Aorta (tissue), 1 donor: ENCODE measurements around a stretch of chr16.

GRCh38 chr16:30786647-30787085, 339 bp downstream of the ZNF629 start:
- PRO-cap = no peak

DNA sequence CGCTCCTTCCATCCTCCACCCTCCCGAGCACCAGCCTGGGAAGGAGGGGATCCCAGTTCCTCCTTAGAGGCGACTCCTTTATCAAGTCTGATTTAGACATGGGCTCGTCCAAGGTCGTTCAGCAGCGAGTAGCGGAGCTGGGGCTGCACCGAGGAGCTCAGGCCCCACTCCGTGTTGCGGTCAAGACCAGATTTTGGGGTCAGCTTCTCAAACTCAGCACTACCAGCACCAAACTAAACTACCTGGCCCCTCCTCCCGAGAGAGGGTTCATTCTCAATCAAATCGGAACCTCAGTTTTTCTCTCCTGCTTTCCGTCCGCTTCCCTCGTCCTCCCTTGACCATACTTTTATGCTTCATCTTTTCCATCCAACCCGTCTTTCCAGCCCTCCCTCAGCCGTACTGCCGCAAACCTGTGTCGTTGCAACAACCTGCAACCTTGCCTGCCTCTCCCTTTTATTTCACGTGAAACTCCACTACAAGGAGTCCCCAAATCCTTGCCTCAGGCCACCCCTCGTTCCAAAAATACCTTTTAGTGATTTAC, 19.1 kb upstream of the ZNF629 start:
- PRO-cap = no peak

- PRO-cap = no peak
These were observed 1.8 kb upstream of the FBXL19 start for GRCh38 chr16:30921424-30922023.

DNA sequence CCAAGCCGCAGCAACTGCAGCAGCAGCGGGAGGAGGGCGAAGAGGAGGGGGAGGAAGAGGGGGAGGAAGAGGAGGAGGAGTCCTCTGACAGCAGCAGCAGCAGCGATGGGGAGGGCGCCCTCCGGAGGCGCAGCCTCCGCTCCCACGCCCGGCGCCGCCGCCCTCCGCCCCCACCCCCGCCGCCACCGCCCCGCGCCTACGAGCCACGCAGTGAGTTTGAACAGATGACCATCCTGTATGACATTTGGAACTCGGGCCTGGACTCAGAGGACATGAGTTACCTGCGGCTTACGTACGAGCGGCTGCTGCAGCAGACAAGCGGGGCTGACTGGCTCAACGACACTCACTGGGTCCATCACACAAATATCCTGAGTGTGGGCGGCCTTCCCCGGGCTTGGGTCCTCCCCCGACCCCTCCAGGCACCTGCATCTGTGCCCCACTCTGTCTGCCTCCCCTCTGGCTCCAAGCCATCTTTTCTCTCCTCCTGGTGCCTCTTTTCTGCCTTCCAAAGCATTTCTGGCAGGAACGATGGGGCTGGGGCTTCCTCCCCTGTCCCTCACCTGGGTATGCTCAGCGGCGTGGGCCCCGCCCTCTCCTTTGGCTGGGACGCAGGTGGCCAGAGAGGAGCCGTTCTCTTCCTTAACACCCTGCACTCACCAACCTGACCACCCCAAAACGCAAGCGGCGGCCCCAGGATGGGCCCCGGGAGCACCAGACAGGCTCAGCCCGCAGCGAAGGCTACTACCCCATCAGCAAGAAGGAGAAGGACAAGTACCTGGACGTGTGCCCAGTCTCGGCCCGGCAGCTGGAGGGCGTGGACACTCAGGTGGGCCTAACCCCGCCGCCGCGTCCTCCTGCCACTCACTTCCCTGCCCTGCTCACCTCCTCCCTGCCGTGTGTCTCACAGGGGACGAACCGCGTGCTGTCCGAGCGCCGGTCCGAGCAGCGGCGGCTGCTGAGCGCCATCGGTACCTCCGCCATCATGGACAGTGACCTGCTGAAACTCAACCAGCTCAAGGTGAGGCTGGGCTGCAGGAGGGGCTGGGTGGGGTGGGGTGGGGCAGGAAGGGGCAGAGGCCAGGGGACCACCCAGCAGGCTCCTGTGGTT, 4.8 kb upstream of the HSD3B7 start:
- PRO-cap = no peak

GRCh38 chr16:30996062-30996855, 11.3 kb downstream of the HSD3B7 start:
- PRO-cap = unidirectional peak, plus-strand start at chr16:30996729

DNA sequence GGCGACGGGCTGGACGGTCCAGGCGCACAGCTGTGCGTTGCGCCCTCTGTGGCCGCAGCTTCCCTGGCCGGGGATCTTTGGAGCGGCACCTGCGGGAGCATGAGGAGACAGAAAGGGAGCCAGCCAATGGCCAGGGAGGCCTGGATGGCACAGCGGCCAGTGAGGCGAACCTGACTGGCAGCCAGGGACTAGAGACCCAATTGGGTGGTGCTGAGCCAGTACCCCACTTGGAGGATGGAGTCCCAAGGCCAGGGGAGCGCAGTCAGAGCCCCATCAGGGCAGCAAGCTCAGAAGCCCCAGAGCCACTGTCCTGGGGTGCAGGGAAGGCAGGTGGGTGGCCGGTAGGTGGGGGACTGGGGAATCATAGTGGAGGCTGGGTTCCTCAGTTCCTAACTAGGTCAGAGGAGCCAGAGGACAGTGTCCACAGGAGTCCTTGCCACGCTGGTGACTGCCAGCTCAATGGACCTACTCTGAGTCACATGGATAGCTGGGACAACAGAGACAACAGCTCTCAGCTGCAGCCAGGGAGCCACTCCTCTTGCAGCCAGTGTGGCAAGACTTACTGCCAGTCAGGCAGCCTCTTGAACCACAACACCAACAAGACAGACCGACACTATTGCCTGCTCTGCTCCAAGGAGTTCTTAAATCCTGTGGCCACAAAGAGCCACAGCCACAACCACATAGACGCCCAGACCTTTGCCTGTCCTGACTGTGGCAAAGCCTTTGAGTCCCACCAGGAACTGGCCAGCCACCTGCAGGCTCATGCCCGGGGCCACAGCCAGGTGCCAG, 6.4 kb downstream of the ZNF646 start:
- PRO-cap = no peak

- PRO-cap = no peak
These were observed 4.6 kb upstream of the KAT8 start for GRCh38 chr16:31112640-31113465.

- PRO-cap = no peak
These were observed 3.8 kb upstream of the KAT8 start for GRCh38 chr16:31113466-31114337.

- PRO-cap = no peak
These were observed 1.5 kb downstream of the PRSS8 start for GRCh38 chr16:31133849-31134574.

- PRO-cap = bidirectional peak, plus-strand start at chr16:31180143, minus-strand start at chr16:31179778
These were observed 457 bp upstream of the FUS start for GRCh38 chr16:31179390-31179973.

DNA sequence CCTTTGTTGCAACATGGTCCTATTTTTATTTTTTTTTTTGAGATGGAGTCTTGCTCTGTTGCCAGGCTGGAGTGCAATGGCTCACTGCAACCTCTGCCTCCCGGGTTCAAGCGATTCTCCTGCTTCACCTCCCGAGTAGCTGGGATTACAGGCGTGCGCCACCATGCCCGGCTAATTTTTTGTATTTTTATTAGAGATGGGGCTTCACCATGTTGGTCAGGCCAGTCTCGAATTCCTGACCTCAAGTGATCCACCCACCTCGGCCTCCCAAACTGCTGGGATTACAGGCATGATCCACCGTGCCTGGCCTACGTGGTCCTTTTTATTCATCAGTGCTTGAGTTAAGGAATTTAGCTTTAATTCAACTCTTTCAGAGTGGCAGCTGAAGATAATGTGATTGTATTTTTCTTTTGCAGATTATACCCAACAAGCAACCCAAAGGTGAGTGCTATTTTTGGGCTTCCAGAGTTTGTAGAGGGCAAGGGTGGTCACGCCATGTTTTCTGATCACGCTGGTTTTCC, 2.1 kb downstream of the FUS start:
- PRO-cap = no peak

DNA sequence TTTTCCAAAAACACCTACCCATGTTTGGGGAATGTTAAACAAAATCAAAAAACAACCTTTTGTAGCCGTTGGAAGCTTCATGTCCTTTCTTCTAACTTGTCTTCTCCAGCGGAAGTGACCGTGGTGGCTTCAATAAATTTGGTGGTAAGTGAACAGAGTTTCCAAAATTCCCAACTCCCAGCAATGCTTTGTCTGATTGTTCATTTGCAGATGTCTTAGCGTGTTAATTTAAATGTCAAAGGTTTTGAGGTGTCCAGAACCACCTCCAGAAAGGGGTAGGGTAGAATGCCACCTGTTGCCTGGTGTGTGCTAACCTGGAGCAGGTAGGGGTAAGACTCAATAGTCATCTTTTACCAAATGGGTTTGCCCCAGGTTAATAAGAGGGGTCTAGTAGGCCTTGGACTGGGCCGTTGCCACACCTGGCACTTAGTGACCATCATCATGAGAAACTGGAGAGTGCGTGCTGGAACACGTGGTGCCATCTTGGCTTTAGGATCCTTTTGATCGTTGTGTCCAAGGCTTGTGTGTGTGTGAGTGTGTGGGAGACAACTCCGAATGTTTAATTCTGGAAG, 6.8 kb downstream of the FUS start:
- PRO-cap = no peak

DNA sequence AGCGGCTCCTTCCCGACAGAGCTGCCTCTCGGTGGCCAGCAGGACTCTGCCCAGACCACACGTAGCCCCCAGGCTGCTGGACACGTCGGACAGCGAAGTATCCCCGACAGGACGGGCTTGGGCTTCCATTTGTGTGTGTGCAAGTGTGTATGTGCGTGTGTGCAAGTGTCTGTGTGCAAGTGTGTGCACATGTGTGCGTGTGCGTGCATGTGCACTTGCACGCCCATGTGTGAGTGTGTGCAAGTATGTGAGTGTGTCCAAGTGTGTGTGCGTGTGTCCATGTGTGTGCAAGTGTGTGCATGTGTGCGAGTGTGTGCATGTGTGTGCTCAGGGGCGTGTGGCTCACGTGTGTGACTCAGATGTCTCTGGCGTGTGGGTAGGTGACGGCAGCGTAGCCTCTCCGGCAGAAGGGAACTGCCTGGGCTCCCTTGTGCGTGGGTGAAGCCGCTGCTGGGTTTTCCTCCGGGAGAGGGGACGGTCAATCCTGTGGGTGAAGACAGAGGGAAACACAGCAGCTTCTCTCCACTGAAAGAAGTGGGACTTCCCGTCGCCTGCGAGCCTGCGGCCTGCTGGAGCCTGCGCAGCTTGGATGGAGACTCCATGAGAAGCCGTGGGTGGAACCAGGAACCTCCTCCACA, 23.2 kb upstream of the ITGAX start:
- PRO-cap = no peak

DNA sequence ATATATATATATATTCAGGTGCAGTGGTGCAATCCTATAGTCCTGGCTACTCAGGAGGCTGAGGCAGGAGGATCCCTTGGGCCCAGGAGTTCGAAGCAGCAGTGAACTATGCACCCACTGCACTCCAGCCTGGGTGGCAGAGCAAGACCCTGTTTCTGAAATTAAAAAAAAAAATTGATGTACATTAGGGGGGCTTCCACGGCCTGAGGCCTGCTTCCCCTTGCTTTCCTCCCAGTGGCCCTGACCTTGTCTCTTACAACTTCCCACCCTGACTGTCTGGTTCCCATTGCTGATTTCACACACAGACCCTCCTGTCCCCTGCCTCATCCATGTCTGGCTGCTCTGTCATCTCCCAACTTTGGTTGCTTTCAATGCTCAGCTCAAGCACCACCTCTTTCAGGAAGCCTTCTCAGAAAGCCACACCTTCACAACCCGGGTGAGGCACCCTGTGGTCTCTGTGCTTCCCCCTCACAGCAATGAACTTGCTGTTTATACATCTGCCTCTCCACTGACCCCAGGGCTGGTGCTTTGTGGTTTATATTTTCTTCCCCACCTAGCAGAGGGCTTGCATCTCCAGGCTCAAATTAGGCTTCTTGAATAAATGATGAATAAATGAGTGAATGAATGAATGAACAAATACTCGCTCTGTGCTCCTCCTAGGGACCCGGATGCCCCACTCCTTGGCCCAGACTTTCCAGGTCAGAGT, 667 bp upstream of the ITGAX start:
- PRO-cap = no peak

DNA sequence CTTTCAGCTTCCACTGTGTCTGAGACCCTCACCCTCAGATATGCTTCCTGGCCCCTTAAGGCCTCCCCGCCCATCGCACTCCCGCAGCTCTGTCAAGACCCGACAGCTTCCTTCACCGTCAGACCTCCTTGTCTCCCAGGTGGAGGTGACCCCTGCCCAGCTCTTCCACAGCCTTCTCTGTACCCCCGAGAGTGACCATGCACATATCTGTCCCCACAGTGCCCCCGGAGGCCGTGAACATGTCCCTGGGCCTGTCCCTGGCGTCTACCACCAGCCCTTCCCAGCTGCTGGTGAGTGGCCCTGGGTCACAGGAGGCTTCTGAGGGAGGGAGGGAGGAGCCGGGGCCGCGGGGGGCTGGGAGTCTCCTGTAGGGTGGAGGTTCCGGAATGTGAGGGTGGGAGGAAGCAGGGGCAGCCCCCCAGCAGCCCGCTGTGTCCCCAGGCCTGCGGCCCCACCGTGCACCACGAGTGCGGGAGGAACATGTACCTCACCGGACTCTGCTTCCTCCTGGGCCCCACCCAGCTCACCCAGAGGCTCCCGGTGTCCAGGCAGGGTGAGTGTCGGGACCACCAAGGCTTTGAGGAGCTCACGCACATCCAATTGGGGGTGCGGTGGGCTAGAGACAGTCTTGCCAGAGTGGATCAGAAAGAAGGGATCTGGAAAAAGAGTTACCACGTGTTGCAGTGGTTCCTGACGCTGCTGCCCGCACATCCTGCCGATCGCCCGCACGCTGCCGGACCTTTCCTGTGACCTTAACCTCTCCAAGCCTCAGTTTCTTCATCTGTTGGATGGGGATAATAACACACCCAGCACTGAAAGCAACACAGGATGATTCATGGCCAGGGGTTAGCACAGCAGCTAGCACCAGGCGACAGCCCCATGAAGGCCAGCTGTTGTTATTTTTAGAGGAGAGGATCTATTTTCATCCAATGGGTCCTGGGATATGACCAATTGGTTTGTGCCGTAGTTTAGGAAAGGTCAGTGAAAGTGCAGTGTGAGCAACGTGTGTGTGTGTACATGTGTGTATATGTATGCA, 2.2 kb downstream of the ITGAX start:
- PRO-cap = no peak

- PRO-cap = no peak
These were observed 6.6 kb upstream of the ITGAD start for GRCh38 chr16:31386614-31386810.

DNA sequence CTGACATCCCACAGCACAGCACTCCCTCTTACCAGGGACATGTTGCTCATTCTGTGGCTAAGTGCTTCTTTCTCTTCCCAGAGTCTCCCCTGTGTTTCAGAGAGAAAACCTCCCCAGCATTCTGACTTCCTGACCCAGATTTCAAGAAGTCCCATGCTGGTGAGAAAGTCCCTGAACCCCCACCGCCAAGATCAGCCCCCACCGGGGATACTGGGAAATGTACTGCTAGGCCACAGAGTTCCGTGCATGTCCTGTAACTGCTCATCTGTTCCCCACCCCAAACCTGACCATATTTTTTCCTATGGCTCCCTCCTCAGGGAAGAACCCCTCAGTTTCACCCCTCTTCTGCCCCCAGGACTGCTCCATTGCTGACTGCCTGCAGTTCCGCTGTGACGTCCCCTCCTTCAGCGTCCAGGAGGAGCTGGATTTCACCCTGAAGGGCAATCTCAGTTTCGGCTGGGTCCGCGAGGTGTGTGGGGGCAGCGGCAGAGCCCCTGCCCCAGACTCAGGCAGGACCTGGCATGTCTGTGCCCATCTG, 4.6 kb downstream of the COX6A2 start:
- PRO-cap = no peak

DNA sequence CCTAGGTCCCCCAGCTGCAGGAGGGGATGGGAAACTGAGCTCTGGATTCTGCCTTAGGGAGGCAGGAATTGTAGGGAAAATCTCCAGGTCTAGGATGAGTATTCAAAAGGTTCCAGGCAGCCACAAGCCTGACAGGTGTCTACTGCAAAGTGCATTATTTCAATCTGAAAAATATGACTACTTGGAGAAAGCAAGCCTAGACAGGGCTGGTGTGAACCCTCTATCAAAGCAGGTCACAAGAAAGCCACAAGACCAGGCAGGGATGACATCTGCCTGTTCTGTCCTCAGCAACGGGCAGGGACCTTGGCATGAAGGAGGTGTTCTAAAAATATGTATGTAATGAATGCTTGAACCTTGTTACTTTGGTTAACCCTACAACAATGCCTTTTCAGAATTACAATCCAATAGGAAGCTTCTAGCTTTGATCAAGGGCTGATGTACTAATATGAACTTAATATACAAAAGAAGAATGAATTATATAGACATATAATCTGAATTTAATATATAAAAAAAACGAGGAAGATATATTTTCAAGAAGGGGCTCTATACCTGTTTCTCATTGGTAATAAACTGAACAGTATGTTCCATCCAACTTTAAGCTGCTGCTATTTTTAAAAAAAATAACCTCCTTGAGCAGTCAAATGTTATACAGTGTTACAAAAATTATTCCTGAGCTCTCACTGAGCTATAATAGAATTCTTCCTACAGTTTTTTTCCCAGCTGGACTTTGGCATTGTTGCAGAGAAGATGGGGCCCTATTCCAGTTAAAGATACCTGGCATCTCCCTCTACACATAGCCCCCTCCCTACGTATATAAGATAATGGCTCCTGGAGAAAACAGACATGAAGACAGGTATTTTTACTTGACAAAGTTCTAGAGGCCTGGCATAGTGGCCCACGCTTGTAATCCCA, 1.4 kb upstream of the COX6A2 start:
- PRO-cap = no peak

- PRO-cap = no peak
These were observed 3.3 kb downstream of the ARMC5 start for GRCh38 chr16:31462484-31463059.

GRCh38 chr16:31472638-31473269, 802 bp downstream of the TGFB1I1 start:
- PRO-cap = unidirectional peak, minus-strand start at chr16:31472734